ENCODE measurements around the genes C7orf57 and VWC2.

DNA sequence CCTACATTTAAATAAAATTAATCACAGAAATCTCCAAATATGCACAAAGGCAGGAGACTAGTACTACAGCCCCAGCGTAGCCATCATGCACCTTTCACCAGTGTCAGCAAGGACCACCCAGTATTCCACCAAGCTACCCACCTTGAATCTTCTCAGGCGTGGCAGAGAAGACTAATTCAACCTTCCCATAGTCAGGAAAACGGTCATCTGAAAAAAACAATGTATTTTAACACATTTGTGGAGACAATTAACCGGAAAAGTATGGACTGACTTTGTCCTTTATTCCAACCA lies 181.7 kb downstream of the TNS3 start:
- PRO-cap = no peak

- PRO-cap = no peak
Observed at GRCh38 chr7:47472872-47473240, 109.1 kb downstream of the TNS3 start.

- PRO-cap = no peak
Observed at GRCh38 chr7:47475729-47476356, 106.1 kb downstream of the TNS3 start.

- PRO-cap = no peak
Observed at GRCh38 chr7:47497239-47497908, 84.5 kb downstream of the TNS3 start.

GRCh38 chr7:47513667-47514332 lies 68.1 kb downstream of the TNS3 start:
- PRO-cap = no peak

DNA sequence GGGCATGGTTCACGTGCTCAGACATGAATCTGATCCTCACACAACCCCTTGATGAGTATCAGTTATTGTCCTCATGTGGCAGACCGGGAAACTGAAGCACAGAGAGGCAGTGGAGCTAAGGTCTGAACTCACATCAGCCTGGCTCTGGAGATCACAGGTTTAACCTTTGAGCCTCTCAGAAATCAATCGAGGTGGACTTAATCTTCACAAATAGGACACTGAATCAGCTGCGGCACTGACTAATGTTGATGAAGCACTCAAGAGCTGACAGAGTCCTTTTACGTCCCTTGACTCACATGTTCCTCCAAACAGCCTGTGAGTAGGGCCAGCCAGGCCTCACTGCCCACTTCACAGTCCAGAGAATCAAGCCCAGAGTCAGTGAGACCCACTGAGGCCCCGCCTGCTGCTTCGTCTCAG lies 63.2 kb downstream of the TNS3 start:
- PRO-cap = no peak

DNA sequence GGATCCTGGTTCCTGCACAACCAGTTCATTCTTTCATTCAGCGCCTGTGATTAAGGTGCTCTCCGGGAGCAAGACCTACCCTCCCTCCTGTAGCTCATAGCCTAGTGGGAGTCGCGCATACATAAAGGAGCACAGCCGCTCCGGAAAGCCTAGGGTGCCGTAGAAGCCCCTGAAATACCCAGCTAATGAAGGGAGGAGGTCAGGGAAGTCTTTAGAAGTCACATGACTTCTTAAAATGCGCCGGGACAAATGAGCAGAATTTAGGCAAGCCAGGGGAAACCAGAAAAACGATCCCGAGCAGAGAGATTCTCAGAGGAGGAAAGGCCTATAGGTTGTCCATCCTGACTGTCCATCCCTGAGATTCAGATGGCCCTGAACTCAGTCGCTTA lies 526 bp upstream of the TNS3 start:
- PRO-cap = no peak

GRCh38 chr7:47601185-47601970 lies 19.5 kb upstream of the TNS3 start:
- PRO-cap = no peak

GRCh38 chr7:47941266-47941842 lies 6.9 kb downstream of the PKD1L1 start:
- PRO-cap = no peak

DNA sequence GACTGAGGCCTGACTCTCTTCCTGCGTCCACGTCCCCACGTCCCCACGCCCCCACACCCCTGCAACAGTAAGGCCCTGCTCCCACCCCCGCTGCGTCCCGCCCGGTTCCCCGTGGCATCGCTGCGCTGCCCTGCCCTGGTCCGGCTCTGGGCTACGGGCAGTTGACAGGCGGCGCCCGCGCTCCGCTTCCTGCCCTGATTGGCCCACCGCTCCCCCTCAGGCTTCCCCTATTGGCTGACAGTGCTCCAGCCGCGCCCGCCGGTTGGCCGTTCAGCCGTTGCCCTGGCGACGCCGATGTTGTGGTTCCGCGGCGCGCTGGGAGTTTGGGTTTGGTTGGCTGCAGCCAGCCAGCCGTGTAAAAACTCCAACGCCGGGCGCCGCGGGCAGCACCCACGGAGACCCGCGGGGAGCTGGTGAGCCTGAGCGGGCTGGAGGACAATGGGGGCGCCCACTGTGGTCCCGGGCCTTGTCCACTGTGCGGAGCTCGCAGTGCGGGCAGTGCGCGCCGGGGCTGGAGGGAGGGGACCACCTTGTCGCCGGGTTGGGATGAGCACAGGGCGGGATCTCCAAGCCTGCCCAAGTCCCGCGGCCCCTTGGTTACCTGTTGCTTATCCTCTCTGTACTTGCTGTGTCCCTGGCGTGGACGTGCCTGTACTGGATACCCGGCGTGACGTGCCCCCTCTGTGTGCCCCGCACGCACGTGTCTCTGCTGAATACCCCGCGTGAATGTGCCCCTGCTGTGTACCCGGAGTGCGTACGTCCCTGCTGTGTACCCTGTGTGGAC lies at the start of gene C7orf57:
TSS of gene C7orf57 (plus strand) at position 326 of the 784 bp plus-strand sequence.
- PRO-cap = bidirectional peak, plus-strand start at position 358 of the sequence, minus-strand start at position 142 of the sequence

- PRO-cap = bidirectional peak, plus-strand start at chr7:48088824, minus-strand start at chr7:48088833
Observed at GRCh38 chr7:48088100-48088933, 748 bp upstream of the UPP1 start.

GRCh38 chr7:48454761-48455391 lies 283.6 kb downstream of the ABCA13 start:
- PRO-cap = no peak

GRCh38 chr7:49773298-49774147 lies at the start of gene VWC2:
VWC2 (plus strand) TSS chr7:49773638.
- PRO-cap = no peak

- PRO-cap = no peak
Observed at GRCh38 chr7:50262346-50262611, 42.2 kb upstream of the IKZF1 start.

GRCh38 chr7:50266756-50267434 lies 37.6 kb upstream of the IKZF1 start:
- PRO-cap = bidirectional peak, plus-strand start at chr7:50267228, minus-strand start at chr7:50267213

DNA sequence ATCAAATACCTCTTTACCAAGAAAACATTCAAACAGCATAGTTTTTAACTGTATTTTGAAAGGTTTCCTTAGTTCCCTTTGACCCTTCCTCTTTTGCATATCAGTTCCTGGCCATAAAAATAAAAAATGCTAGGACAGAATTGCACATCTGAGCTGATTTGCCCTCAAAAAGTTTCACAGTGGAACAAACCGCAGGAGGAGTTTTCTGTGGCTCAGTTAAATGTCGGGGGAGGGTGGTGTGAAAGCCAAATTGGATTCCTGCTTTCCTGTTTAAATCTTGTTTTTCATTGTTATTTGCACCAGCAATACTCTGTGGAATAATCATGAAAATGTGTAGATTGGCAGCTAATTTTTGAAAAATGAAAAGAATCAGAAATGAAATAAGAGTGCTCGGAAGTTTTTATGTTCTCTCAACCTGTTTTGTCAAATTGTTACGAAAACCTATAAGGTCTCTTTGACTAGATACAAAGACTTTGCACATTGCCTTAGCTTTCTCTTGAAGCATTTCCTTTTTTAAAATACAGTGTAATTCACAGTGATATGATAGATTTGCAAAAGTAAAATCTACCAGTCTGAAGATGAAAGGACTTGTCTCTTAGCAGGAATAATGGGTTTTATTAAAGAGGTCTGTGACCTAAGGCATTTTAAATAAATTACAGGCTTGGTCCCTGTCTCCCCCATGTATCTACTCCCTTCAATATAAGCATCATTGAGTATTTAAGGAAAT lies 8.3 kb downstream of the IKZF1 start:
- PRO-cap = no peak

- PRO-cap = bidirectional peak, plus-strand start at chr7:50333618, minus-strand start at chr7:50333457
Observed at GRCh38 chr7:50332823-50334141, 28.8 kb downstream of the IKZF1 start.

- PRO-cap = bidirectional peak, plus-strand start at chr7:50336405, minus-strand start at chr7:50336183
Observed at GRCh38 chr7:50336114-50336999, 31.8 kb downstream of the IKZF1 start.

DNA sequence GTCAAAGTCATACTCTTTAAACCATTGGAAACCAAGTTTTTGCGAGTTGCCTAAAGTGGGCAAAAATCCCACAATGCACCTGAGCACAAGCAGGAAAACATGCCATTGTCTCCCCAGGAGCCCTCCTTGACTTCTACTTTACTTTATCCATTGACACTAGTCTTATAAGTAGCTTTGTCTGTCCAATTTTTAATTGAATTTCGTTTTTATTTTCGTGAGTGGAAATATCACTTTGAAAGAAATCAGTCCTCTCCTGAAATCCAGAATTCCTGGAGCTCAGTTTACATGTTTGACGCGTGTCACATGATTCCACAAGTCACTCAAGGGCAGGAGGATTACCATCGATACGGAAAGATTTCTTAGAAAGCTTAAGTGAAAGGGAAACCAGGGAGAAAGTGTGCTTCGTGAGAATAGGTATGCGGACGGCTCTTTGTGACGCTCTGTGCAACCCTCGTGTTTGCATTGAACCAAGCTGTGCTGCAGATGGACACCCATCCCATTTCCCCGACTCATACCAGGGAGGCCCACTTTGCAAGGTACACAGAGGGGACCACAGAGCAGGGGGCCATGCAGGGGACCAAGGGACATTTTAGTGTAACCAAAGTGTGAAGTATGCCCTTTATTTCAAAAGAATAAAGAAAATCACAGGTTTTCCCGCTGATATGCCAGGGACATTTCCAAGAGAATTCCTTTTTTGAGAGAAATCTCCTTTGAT lies 43.1 kb downstream of the IKZF1 start:
- PRO-cap = no peak

DNA sequence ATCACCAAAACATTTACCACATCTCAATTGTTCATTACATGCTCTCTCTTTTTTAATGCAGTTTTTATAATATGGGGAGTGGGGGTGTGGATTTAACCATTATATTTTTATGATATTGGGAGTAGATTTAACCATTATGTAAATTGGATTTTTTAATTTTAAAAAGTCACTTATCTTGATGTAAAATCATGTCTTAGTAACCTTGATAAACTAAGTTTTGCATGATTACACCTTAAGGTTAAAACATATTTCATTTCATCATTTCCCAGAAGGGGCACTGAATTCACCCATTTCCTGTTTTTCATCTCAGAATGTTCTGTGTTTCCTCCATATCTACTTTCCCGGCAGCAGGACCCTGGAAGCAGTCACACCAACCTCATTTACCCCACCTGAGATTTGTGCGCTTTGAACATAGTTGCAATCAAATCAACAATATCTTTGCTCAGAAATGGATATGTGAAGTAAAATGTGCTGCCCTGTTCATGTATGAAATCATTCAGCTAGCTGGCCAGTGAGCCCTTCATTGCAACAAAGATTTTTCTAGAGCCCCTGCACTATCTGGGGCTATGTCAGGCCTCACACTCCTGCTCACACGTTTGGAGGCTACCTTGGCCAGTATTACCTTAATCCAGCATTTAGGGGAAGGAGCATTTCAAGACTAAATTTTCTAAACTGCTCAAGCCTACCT lies 46.7 kb downstream of the IKZF1 start:
- PRO-cap = no peak